Peritoneum (tissue), 1 donor: Measurements from ENCODE around the genes ANGPTL5, MMP1, MMP13, CASP4 and CARD16.

DNA sequence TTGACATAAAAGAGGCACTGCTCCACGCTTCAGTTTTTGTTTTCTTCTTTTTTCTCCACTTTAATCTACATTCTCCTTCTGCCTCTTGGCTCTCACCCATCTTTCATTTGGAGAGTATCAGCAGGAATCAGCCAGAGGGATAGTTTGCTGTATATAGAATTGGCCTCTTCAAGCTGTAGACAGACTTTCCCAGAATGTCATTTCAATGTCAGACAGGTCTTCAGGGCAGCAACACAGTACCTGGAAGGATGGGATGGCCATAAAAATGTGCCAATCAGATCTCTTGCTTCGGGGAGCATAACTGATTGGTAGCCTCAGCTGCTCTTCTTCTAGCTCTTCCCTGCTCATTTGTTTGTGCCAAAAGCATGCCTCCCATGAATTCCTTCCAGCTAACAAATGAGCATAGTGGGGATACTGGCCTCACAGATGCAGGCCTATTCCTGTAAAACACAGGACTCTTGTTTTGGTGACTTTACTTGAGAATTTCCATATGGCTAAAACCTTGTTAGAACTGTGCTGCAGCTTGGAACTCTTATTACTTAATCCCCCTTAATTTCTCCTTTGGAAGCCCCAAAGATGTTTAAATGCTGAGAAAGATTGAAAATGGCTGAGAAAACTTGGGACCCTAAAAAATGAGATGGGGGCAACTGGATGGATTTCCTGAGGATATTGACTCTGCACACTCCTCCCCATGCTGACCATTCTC, 153.6 kb downstream of the TRPC6 start:
- PRO-cap = no peak

DNA sequence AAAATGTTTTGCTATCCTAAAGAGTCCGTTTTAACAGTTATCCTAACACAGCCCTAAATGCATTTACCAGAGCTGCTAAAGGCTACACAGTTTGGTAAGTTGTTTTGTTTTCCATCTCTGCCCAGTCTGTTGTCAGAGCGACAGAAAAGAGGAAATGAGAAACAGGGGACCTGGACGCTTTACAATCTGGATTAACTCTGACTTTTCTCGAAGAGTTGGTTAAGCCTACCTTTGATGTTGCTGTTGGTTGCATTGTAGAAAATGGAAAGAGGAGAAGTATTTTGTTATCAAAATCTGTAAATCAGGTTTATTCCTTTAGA, 572 bp downstream of the ANGPTL5 start:
- PRO-cap = no peak

- PRO-cap = no peak
Observed at GRCh38 chr11:101916314-101916825, at the start of gene ANGPTL5. Gene ANGPTL5, minus strand, starts transcription at chr11:101916522.

DNA sequence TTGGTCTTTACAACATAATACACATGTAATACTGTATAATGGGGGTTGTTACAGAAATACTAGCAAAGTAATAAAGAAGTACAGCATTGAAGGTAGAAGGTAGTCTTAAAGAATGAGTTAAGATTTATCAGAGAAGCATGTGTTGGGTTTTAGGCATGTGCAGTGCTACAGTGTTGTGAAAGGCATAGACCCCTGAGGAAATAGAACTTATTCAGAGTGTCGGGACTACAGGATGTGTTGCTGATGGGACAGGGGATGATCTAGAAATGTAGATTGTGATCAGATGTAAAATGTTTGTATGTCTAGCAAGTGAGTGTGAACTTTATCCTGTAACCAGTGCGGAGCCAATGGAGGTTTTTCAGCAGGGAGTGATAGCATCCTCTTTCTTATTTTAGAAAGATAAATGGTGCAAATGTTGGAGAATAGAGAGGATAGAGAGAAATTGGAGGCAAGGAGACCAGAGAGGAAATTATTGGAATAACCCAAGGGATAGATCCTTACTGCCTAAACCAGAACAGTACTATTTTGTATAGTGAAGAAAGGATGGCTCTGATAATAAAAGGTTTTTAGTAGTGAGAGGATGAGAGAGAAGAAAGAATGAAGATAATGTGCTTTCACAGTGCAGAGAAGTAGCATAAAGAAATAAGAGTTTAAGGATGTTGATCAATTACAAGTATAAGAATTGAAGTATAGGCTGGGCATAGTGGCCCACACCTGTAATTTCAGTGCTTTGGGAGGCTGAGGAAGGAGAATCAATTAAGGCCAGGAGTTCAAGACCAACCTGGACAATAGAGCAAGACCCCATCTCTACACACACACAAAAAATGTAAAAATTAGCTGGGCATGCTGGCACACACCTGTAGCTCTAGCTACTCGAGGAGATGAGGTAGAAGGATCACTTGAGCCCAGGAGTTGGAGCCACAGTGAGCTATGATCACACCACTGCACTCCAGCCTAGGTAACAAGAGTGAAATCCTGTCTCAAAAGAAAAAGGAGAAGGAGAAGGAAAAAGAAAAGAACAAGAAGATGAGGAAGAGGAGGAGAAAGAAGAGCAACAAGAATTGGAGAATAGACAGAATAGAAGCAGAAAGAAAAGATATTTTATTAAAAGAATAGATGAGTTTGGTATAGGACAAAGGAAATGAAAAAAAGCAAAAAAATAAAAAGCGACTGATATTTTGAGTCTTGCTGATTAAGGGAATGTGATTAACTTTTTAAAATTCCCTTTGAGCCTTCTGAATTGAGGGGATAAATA, 34.6 kb upstream of the ANGPTL5 start:
- PRO-cap = no peak

GRCh38 chr11:102111808-102112472, 1.7 kb downstream of the YAP1 start:
- PRO-cap = no peak

GRCh38 chr11:102198594-102199050, 88.4 kb downstream of the YAP1 start:
- PRO-cap = no peak

DNA sequence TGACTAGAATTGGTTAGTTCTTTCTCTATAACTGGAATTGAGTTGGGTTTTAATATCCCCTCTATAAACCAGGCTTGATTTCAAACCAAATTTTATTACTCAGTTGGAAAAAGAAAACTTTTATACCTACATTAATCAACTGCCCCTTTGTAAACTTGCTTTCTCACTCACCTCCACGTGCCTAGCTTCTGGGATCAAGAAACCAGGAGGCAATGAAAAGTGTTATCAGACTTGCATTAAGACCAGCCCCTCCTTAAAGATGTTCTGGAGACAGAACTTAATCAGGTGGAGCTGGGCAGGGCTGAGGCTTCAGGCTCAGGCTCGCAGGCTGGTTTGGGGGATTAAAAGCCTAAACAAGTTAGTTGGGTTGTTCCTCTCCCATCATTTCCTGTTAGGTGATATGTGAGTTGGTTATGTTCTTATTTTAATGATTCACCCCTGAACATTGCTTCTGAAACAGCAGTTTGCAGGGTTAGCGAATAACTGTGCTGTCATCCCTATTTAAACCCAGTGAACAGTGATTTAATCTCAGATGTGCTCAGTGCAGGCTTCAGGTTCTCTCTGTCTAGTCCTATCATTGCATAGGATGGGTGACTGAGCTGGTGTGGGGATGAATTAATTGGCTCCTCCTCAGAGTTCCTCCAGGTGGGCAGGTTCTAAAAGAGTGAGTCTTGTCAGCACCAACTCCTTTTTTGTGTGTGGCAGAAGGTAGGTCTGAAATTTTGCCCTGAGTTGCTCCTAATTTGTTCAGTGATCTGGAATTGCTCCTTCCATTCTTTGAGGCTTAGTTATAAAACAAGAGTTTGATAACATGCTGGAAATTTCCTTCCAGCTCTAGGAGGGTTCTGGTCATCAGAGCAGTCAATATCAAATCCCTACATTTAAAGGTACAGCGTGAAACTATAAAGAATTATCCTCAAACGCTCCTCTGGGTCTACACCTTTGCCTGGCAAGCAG, 47.3 kb upstream of the BIRC3 start:
- PRO-cap = no peak

DNA sequence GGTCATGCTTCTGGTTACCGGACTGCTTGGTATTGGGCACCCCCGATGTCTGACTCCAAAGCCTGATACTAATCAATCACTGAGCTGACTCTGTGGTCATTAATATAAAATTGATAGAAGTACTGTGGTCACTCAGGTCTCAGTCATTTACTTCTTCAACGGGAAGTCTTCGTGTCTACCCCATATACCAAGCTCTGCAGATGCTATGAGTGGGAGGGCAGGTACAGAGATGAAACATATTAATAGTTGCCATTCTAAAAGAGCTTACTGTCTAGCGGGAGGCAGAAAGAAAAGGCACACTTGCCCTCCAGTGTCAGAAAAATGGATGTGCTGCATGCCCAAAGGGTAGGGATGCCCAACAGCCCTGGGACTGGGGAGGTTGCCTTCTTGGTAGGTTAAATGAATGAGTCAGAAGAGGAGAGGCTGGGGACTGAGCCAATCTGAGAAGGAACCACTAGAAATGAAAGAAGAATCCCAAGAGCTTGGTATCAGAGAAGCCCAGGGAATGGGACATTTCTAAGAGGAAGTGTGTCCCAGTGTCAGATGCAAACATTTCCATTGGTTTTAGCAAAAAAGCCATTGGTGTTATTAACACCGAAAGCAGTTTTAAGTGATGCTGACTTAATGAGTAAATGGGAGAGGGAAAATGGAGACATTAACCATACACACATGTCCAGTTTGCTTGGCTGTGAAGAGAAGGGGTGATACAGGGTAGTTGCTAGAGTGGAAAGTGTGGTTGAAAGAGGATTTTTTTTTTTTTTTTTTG, 1.2 kb downstream of the BIRC3 start:
- PRO-cap = no peak

DNA sequence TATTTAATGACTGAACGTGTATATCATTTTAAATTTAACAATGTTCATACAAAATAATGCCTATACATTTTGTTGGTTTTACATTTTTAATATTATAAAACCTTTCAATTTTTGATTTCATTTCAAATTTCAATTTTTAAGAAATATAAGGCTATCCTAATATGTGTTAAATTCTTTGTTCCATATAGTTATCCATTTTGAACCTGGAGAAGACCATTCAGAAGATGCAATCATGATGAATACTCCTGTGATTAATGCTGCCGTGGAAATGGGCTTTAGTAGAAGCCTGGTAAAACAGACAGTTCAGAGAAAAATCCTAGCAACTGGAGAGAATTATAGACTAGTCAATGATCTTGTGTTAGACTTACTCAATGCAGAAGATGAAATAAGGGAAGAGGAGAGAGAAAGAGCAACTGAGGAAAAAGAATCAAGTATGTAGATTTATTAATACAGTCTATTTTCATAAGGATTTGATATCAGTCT, 13.6 kb downstream of the BIRC3 start:
- PRO-cap = no peak

GRCh38 chr11:102383082-102383617, 36.1 kb downstream of the BIRC2 start:
- PRO-cap = no peak

DNA sequence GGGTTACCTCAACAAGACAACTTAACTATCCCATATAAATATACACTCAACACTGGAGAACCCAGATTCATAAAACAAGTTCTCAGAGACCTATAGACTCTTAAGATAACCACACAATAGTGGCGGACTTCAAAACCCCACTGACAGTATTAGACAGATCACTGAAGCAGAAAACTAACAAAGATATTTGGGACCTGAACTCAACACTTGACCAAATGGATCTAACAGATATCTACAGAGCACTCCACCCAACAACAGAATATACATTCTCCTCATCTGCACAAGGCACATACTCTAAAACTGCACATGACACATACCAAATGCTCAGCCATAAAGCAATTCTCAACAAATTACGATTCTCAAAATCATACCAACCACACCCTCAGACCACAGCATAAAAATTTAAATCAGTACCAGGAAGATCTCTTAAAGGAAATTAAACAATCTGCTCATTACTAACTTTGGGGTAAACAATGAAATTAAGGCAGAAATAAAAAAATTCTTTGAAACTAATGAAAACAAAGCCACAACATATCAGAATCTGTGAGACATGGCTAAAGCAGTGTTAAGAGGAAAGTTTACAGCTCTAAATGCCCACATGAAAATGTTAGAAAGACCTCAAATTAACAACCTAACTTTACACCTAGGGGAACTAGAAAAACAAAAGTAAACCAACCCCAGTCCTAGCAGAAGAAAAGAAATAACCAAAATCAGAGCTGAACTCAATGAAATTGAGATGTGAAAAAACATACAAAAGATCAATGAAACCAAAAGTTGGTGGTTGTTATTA, 37.3 kb downstream of the TMEM123 start:
- PRO-cap = no peak

DNA sequence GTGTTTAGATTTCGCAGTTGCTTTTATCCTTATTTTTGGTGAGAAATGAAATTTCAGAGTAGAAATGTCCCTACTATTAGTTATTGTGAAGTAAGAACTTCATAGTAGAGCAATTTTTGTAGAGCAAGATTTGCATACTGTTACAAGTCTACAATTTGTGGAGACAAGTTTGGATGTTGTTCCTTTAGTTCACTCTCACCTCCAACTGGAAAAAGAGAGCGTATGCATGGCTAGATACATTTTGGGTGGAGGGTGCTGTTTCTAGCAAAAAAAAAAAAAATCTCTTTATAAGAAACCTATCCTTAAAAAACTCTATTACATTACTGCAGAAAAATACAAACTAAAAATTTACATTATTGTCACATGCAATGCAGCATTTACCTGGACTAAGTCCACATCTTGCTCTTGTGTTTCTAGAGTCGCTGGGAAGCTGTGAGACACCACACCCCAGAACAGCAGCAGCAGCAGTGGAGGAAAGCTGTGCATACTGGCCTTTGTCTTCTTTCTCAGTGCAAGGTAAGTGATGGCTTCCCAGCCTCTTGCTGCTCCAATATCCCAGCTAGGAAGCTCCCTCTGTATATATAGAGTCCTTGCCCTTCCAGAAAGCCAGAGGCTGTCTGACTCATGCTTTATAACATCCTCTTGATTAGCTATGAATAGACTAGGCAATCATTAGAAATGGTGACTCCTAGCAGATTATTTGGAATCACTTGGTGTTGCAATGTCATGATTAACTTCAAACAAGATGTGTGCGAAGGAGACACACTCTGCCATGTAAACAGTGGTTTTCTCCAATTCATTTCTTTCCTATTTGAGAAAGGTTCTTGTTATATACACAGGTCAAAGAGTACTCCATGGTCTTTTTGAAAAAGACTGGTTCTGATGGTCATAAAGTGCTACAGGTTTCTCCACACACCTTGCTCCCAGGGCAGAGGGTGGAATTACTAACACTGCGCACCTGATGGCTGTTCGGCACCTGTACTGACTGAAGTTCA, at the start of gene MMP1:
Gene MMP1, minus strand, starts transcription at position 554 of the 995 bp plus-strand sequence.
- PRO-cap = no peak

DNA sequence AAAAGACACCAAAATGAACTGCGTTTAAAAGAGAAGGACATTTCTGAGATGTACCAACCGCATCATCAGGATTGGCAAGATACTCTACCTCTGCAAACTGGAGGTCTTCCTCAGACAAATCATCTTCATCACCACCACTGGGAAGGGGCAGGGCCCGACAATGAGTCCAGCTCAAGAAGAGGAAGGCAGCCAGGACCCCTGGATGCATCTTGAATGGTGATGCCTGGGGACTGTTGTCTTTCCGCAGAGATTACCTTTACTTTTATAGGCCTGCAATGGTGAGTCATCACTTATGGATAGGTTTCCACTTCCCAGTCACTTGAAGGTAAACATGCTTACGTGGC, at the start of gene MMP13:
Gene MMP13, minus strand, starts transcription at position 235 of the 344 bp plus-strand sequence.
- PRO-cap = no peak

DNA sequence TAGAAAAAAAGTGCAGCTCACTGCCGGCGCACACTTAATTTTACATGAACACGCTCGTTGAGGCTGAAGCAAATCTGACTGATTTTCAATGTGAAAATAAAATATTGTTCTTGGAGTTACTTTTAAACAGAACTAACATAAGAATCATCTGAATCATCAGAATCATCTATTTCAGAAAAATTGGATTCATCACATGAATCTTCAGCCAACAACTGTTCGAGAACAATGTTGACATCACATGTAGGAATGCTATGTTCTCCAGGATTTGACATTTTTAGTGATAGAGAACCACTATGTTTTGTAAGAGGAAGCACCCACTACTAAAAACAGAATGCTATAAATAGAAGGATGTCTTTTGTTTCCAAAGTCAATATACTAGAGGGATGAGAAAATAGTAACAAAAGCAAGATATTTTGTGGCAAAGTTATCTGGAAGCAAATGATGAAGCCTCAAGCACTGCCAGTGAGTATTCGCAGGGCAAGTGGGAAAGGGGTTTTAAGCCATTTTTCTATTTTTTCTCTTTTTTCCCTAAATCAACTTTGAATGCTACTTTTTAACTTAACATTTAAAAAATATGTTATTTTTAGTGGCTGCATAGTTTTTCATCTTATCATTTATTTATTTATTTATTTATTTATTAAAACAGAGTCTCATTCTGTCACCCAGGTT, 263.3 kb upstream of the DDI1 start:
- PRO-cap = no peak

DNA sequence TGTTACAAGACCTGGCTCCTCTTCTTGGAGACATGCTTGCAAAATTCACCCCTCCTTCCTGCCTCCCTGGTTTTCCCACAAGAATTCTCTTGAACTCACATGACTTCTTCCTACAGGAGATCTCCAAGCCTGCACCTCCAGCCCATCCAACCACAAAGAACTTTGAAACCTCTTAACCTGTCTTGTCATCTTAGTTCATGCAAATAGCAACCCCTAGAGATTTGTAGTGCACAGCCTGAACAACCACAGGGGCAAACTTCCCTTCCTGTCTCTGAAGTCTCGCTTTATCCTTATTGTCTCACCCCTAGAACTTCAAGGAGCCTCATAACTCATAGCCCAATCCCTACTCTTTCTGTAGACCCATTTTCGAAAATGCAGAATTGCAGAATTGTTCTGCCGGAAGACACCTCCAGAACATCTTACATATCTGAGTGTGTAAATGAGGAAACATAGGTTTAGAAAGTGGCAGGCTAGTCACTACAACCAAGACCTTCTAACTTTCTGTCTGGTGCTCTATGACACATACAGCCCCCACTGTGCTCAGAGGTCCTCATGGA, 132.3 kb upstream of the DDI1 start:
- PRO-cap = no peak

- PRO-cap = no peak
Observed at GRCh38 chr11:104965852-104966127, 2.6 kb downstream of the CASP4 start.

- PRO-cap = no peak
Observed at GRCh38 chr11:104968008-104968882, at the start of gene CASP4. Gene CASP4, minus strand, starts transcription at chr11:104968574.

DNA sequence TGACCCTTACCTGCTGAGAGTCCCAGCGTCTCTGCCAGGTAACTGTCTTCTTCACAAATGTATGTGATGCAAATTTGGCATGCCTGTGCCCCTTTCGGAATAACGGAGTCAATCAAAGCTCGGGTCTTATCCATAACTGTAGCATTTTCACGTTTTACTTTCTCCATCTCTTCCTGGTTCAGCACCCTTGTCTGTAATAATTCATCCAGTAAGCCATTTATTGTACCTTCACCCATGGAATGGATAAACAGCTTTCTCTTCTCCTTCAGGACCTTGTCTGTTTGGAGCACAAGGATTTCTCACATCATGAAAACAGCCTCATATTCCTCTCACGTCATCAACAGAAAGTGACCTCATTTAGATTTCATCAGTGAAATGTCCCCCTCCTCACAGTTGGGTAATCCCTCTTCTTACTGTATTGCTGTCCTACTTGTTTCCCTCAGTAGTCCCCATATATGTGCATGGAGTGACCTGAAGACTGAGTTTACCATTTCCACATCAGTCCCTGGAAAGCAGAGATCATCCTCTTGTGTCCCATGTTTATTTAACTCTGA, 676 bp downstream of the CARD16 start:
- PRO-cap = no peak

GRCh38 chr11:105044936-105045553, at the start of gene CARD16:
Gene CARD16, minus strand, starts transcription at chr11:105045335.
- PRO-cap = no peak

DNA sequence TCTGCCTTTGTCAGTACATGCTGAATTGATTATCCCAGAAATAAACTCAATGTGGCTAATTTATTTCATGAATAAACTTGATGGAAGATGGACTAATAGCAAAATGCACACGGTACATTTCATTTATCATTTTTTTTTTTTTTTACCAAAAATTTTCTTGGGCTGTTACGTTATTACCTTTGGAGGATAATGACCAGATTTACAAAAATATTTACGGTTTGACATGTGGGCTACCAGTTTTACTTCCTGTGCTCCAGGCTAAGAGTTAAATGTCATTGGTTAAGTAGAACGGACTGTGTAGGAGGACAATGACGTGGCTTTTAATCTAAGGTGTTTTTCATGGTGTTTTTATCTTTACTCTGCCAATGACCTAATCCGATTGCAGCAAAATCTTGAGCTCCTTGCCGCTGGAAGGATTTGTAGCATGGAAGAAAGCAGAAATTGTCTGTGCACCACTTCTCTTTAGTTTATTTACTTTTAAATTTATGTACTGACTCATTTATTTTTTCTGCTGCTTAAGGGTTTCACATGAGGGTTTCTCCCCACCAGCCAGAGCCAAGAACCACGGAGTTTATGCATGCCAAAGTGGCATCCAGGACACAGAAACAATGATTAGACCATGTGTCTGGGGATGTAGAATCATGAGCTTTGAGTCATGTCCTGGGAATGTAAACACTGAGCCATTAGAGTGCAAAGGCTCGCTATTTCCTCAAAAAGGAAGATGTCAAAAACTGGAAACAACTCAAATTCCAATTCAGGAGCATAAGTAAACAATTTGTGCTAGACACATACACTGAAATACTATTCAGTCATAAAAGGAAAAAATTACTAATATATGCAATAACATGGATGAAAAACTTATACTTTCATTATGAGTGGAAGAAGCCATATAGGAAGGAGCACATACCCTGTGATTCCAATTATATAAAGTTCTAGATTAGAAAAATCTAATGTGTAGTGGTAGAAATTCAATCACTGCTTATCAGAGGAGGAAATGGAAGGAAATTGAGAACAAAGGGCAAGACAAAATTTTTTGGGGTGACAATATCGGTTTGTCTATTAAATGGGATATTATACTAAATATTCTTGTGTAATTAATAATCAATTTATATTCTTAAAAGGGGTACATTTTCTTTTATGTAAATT, 2.0 kb upstream of the CARD16 start:
- PRO-cap = no peak